ENCODE measurements around the genes NME8, EPDR1 and POU6F2.

- RRBS = no CpG with 5 or more reads among the region's 9 CpGs
These were observed 247.8 kb upstream of the AOAH start for GRCh38 chr7:36971970-36972613.

DNA sequence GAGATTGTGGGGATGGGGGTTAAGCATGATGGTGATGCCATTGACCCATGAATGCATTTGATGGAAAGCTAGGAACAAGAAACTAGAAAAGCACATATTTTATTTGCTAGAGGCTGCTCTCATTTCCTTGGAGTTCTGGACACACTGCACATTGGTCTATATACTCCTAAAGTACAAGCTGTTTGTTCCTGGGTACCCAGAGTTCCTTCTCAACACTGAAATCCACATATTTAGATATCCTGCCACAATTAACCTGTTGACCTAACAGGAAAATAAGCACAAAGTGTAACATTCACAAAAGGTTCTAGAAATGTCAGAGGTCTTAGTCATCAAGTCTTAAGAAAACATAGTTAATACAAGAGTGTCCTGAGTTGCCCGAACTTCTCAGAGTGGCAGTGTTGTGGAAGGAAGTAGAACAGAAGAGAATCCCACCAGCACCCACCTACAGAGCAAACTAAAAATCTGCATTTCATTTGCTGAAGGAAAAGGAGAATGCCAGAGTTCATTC, 115.6 kb downstream of the ELMO1 start:
- RRBS = no CpG with 5 or more reads among the region's 1 CpG

GRCh38 chr7:37394009-37394565, 54.6 kb downstream of the ELMO1 start:
- RRBS = no CpG with 5 or more reads among the region's 2 CpGs

DNA sequence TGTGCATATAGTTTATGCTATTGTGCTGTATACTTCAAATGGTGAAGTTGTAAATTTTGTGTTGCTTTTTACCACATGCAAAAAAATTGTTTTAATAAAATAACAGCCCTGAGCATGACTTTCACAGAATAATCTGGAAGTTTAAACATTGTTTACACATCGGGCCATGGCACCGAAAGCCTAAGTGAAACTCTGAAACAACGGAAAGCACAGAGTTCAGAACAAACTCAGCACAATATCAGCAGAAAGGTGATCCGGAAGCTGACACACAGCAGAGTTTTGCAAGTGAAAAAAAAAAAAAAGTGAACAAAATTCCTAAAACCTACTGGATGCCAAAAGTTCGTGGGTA, 39.8 kb downstream of the ELMO1 start:
- RRBS = no CpG with 5 or more reads among the region's 5 CpGs

DNA sequence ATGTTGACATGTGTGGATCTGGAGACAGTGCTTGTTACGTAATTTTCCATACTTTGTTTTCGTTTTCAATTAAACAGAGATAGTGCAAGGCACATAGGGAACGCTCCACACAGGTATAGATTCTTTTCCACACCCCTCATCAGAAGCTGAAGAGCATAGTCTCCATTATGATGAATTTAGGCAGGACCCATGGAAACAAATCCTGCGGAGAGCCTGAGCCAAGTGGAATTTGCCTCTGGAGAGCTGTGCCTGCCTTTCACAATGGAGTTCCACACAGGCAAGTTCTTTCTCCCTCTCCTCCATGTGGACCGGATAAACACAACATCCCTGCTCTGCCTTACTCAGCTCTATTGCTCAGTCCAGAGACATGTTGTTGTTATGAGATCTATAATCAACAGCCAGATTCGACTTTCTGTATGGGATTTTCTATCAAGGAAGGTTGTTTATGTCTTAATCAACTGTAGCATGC, 59.4 kb upstream of the ELMO1 start:
- RRBS = no CpG with 5 or more reads among the region's 6 CpGs

GRCh38 chr7:37531242-37531687, 82.6 kb upstream of the ELMO1 start:
- RRBS = no CpG with 5 or more reads among the region's 7 CpGs

DNA sequence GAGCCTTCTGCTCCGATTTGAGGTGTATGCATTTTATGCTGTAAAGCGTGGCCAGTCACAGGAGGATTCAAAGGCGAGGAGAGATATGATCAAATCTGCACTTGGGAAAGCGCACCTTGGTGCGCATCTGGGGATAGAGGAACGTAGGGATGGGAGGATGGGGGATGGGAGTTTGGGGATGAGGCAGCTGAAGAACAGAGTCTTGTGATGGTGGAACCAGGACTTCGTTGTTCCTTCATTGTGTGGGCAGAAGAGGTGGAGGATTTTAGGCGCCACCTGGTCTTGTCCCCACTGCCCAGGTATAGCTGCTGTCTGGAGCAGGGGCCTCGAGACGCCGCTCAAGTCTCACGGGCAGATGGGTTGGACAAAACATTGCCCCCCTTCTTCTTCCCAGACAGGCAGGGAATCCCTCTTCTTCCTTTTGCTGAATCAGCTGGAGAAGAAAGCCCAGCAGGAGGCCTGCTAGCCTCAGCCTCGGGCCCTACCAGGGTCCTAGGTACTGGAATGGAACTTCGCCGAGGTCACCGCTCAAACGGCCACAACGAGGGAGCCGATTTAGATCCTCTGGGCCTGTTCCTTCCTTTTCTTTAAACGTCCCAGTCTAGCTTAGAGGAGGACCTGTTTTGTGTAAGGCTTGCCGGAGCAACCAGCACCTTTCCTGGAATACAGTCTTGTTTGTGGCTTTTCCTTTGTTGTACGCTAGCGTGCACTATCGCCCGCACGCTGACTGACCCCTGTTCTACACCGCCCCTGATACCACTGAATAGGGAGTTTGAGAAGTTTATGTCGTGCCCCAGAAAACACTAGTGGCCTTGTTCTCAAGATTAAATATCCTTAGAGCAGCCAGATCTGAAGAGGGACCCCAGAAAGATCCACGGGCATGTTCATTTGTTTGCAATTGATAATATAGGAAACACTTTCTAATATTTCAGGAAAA, at the start of gene NME8:
NME8 (plus strand) TSS at position 168 of the 937 bp plus-strand sequence.
- RRBS = no CpG with 5 or more reads among the region's 29 CpGs

DNA sequence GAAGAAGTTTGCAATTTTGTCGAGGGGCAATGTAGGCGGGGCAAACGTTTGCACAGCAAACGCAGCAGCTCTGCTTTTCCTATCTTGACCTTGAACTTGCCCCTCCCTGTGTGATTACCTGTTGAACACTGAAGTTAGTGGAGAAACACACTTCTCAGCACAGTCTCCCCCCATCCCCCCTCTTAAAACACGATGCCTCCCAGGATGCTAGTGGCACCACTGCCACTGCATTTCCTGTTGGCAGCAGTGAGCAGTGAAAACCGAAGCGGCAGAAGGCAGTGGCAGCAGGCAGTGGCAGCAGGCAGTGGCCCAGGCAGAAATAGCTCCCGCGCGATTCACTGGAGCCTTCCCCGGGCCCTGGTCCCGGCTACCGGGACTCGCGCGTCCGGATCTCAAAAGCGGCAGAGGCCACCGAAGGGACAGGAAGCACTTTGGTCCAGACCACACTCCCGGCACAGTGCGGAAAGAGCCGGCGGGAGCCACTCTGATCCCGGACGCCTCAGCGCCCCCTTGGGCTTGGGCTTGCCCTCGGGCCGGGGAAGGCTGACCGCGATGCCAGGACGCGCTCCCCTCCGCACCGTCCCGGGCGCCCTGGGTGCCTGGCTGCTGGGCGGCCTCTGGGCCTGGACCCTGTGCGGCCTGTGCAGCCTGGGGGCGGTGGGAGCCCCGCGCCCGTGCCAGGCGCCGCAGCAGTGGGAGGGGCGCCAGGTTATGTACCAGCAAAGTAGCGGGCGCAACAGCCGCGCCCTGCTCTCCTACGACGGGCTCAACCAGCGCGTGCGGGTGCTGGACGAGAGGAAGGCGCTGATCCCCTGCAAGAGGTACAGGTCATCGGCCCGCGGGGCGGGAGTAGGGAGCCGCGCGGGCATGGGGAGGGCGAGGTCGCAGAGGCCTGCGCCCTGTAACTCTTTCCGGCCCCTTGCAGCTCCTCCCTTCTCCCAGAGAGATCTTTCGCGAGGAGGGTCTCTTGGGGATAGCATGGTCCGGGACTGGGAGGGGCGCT, at the start of gene EPDR1:
EPDR1 (plus strand) TSS at position 253 of the 1,003 bp plus-strand sequence.
- RRBS = 3% methylated on average over 20 of the region's 71 CpGs

- RRBS = 1% methylated on average over 2 of the region's 14 CpGs
These were observed 746 bp downstream of the STARD3NL start for GRCh38 chr7:38178695-38179286.

- RRBS = no CpG with 5 or more reads among the region's 3 CpGs
These were observed 67.4 kb downstream of the STARD3NL start for GRCh38 chr7:38245480-38245906.

DNA sequence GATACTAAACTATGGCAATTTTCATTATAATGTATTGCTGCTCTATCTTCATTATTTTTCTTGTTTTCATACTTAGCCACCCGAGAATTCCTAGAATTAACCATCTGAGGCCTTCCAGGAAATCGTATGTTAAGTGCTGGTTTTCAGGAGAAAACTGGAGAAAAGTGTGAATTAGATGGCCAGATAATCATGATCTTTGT, 54.9 kb downstream of the AMPH start:
- RRBS = no CpG with 5 or more reads among the region's 2 CpGs

GRCh38 chr7:38831100-38831684, 77.8 kb downstream of the VPS41 start:
- RRBS = no CpG with 5 or more reads among the region's 5 CpGs

DNA sequence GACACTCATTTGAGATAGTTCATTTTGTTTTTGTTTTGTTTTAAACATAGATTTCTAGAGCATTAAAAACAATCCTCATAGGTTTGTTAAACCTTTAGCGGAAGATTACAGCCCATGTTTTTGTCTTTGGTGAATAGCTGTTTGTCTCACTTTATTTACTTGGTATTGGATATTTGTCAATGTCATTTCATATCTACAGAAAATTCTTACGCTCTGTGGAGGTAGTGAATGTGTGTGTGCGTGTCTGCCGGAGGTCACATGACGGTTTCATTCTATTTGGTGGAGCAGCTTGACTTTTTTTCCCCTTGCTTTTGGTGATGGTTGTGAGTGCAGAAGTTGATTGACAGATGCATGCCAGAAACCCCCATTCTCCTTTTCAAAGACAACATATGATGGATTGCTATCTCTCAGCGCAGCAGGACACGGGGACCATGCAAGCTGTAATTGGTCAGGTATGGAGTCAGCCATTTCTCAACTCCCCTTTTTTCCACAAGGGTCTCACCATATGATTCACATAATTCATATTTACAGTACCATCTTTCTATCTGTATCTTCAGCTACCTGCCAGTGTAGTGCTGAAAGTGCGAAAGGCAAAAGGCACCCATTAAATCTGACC, at the start of gene POU6F2:
POU6F2 (plus strand) TSS at position 303 of the 616 bp plus-strand sequence.
- RRBS = no CpG with 5 or more reads among the region's 8 CpGs

DNA sequence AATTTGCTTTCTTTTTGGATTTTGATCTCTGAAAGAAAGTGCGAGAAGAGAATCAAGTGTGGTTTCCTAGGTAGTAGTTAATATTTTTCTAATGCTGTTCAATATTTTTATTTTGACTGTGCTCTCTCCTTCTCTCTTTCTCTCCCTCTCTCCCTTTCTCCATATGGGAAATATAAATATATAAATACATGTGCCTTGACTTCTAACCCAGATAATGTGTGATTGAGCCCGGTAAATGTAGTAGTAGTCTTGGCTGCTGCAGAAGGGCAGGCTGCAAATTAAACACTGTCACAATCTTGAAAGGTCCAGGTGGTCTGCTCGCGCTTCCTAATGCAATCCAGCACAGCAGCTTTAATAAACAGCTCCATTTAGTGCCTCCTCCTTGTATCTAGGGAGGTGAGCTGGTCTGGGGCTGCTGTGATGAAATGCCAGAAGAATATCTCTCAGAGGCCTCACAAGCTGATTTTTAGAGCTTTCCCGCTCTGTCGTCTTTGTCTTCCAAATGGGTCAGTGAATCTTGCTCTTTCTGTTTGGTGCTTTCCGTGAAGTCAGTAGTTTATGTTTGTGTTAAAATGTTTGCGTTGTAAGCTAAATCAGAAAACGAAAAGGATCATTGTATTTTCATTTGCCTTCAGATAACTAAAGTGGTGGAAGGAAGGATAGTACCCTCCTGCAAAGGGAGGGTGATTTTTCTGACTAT, 790 bp downstream of the POU6F2 start:
- RRBS = no CpG with 5 or more reads among the region's 9 CpGs

- RRBS = no CpG with 5 or more reads among the region's 9 CpGs
These were observed 95.7 kb downstream of the POU6F2 start for GRCh38 chr7:39073356-39073861.

DNA sequence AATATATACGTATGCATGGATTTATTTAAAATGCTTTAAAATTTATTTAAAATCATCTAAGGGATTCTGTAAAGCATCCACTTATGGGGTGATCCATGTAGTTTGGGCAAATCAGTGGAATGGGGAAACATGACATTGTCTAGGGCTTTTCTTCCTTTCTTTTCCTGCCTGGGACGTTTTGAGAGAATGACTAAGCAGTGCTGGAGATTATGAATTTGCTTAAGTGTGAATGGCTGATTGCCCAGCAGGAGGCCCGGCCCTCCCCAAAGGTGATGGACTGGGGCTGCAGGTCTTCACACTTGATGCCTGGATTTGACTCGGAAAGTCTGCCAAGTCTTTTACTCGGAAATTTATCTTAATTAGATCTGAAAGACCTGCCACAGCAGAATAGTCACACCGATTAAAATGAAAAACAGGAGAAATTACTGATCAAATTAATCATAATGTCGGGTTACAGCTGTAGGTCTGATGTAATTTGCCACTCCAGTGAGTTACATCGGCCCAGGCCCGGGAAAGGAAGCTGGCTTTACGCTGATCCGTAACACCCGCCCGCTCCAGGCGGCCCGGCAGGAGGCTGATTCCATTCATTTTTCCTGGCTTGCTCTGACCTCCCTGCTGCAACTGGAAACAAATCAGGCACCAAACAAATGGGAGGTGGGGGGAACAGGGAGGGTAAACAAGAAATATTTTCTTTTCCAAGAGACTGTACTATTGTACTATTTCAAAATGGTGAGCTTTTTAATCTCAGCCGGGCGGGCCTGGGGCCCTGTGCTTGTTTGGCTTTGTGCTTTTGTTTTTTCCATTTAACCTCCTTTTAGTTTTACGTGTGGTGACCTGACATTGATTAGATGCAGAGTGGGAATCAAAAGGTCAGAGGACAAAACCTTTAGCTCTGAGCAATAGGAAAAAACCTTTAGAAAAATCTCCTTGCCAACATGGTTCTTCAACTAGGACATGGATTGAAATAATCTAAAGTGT, 212.4 kb upstream of the YAE1 start:
- RRBS = 47% methylated on average over 7 of the region's 18 CpGs

- RRBS = no CpG with 5 or more reads among the region's 7 CpGs
These were observed 1.1 kb downstream of the RALA start for GRCh38 chr7:39624435-39624911.

DNA sequence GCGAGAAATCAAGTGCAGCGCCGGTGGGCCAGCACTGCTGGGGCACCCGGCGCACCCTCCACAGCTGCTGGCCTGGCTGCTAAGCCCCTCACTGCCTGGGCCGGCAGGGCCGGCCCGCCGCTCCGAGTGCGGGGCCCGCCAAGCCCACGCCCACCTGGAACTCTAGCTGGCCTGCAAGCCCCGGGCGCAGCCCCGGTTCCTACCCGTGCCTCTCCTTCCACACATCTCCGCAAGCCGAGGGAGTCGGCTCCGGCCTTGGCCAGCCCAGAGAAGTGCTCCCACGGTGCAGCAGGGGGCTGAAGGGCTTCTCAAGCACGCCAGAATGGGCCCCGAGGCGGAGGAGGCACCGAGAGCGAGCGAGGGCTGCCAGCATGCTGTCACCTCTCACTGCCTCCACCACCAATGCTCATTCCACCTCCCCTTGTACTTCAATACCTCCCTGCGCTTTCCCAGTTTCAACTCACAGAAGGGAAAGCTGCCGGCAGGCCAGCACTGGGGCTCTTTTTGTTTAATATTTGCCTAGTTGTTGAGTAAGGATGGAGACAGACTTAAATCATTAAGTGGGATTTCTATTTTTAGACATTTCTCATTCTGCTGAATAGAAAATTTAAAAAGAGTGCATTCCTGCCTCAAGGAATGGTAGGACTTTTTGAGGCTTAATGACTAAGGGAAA, 130.9 kb downstream of the RALA start:
- RRBS = 87% methylated on average over 6 of the region's 30 CpGs

DNA sequence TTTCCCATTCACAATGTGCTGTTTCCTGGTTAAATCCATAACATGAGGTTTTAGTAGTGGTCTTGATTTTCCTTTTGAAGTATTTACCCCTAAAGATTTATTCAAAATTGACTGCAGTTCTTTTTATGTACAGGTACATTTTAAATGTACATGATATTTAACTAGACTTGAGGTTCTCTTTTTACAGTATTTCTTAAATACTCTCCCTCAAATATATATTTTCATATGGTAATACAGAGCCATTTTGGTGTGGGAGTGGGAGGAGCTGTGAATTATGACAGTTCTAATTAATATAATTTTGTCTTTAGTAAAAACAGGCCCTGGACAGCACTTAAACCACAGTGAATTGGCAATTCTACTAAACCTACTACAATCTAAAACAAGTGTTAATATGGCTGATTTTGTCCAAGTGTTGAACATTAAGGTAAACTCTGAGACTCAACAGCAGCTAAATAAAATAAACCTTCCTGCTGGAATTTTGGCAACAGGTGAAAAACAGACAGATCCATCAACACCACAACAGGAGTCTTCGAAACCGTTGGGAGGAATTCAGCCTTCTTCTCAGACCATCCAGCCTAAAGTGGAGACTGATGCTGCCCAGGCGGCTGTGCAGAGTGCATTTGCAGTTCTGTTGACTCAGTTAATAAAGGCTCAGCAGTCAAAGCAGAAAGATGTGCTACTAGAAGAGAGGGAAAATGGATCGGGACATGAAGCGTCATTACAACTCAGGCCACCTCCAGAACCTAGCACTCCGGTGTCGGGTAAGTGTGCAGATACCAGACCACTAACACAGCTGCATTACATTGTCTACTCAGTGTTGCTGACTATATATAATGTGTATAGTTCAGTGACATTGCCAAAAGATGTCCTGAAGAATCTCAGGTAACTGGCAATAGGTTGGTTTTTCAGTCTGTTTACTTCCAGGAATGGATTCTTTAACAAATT, 41.7 kb downstream of the MPLKIP start:
- RRBS = no CpG with 5 or more reads among the region's 7 CpGs

- RRBS = no CpG with 5 or more reads among the region's 4 CpGs
These were observed 87.1 kb downstream of the SUGCT start for GRCh38 chr7:40221865-40222382.